ENCODE results near the gene CITED2.

- PRO-cap: no peak
These were observed 14.8 kb downstream of the TXLNB start for GRCh38 chr6:139276753-139277553.

GRCh38 chr6:139288435-139288948 lies 3.3 kb downstream of the TXLNB start:
- PRO-cap: no peak

DNA sequence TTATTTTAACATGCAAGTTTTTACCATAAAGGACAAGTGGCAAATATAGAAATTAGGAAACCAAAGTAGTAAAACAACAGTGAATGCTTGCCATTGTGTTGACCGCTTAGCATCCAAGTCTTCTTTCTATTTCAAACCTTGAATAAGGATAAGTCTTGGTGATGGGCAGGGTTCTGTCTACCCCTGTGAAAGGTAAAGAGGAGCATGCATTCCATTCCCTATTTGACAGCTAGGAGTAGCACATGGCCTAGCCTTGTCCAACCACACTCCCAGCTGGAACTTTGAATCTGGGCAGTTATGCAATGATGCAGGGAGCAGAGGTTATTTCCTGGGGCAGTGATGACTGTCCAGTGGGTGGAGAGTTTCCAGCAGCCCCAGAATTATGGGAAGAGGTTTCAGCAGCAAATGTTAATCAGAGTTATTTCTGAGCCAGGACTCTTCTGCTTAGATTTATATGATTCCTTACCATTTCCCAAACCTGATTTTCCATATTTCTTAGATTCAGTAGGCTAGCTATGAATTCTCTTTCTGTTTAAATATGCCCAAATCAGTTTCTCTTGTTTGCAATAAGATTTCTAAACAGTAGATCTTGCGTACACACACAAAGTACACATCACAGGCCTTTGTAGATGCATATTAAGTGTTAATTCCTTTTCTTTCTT lies 17.1 kb upstream of the TXLNB start:
- PRO-cap: no peak

- PRO-cap: no peak
These were observed 33.2 kb upstream of the TXLNB start for GRCh38 chr6:139325026-139325338.

GRCh38 chr6:139372636-139373668 lies 1.5 kb downstream of the CITED2 start:
- PRO-cap: no peak

GRCh38 chr6:139373962-139374714 lies at the start of gene CITED2:
Gene CITED2, minus strand, starts transcription at chr6:139374648.
- PRO-cap: bidirectional peak, plus-strand start at chr6:139374300, minus-strand start at chr6:139374158; bidirectional peak, plus-strand start at chr6:139374586, minus-strand start at chr6:139374648

- PRO-cap: no peak
These were observed 2.1 kb upstream of the CITED2 start for GRCh38 chr6:139376513-139377082.

DNA sequence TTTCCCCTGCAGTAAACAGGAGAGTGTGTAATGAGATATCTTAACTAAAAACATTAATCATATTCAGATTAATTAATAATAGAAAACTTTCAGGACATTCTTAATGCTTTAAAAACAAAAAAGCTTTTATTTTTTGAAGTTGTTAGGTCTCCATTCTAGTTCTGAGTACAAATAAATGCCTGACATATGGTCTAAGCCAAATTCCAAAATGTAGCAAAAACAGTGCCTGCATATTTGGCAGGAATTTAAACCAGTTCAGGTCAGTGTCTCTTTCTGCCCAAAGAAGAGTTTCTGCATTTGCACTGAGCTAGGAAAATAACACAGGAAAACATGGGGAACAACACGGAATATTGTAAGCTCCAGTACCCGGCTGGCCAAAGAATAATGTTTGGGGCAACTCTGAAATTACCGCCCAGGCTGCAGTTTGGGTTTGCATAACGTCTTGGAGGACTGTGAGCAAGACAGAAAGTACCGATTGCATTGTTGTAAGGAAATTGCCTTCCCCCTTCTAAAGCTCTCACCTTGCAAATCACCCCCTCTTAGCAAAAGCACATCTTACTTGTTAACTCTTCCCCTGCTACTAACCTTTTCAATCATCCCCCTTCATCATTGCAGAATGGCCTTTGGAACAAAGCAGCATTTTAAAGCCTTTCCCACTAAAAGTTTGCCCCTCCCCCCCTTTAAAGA lies 99.7 kb upstream of the CITED2 start:
- PRO-cap: no peak

GRCh38 chr6:139474839-139475047 lies 100.3 kb upstream of the CITED2 start:
- PRO-cap: no peak

- PRO-cap: no peak
These were observed 111.3 kb upstream of the CITED2 start for GRCh38 chr6:139485730-139486161.

DNA sequence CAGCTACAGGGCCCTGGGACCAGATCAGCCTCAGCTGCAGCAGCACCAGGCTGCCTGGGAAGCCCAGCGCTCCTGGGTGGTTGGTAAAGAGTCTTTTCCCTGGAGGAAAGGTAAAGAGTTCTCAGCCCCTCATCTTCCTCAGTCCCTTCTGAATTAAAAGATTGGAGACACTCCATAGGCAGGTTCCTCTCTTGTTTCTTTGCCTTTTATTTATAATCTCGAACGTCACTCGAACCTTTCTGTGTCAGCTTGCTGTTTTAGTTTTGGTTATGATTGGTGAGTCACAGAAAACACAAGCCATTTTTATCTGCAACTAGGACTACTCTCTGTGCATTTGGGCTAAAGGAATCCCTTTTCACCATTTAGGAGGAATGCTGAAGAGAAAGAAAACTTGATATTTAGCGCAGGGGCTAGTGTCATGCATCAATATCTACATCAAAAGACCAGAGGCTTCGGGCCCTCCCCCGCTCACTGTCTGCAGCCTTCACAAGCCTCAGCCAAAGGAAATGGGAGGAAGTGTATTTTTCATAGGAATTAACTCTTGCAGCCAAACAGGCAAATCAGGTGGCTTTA lies 507.7 kb upstream of the CITED2 start:
- PRO-cap: no peak

DNA sequence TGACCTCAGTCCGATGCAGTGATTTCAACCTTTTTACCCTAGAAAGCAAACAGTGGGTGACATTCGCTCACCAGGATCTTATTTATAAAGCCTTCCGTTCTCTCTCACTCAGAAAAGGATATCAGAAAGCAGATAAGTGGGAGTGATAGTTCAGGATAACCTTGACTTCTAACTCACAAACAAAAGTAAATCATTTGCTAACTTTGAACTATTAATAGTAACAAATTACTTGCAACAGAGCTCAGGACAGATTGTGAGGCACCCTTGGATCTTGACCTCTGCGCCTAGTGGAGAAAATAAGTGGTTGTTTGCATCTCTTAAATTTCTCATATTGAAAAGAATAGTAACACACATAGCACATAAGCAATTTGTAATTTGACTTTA lies 637.1 kb upstream of the CITED2 start:
- PRO-cap: no peak

DNA sequence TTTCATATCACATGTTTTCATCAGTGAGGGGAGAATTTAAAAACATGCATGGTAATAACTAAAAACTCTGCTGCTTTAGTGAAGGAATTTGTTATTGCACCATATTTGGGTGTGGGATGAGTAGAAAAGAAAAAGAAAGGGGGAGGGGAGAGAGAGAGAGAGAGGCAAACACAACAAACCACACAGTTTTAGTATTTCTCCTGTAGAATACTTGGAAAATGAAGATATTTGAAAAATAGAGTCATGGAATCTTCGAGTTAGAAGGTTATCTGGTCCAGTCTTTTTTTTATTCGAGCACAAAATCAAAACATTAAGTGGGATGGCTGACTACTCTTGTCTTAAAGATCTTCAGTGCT lies 687.7 kb upstream of the CITED2 start:
- PRO-cap: no peak

GRCh38 chr6:140388879-140389303 lies 1014.4 kb upstream of the CITED2 start:
- PRO-cap: no peak

DNA sequence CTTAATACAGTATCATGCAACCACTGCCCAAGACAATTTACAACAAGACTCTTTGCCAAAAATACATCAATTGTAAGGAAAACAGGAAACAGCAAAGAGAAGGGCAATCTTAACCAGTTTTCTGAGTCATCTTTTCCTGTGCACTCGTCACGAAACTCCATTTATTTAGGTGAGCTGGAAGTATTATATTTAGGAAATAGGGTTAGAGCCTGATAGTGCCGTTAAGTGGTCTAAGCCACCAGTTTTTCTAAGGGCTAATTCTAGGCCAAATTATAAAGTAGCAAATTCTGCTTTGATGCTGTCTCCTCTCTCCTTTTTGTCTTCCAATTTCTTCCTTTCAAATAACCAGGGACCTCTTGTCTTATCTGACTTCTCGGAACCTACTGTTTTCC lies 1197.8 kb upstream of the CITED2 start:
- PRO-cap: no peak

DNA sequence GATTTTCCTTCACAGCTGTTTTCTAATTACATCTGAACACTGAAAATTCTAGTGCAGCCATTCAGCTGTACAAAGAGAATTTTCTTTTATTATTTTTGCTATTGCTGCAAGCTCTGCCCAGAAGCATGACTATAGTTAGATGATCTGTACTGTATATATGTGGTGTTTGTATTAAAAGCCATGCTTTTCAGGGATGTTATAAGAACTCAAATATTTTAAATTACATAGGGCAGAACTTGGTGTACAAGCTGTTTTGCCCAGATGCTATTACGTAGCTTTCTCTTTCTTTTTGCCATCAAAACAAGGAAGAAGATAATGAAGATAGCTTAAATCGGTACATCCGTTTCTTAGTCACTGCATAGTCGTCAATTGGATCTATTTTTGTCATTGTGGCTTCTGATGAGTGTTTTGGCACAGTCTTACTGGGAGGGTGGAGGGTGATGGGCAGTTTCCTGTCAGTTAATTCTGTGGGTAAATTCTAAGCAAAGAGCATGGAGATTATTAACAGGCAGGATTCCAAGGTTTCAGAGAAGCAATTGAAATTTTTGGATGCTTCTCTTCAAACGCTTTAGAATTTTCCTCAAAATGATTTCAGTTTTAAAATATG lies 649.2 kb upstream of the GJE1 start:
- PRO-cap: no peak

DNA sequence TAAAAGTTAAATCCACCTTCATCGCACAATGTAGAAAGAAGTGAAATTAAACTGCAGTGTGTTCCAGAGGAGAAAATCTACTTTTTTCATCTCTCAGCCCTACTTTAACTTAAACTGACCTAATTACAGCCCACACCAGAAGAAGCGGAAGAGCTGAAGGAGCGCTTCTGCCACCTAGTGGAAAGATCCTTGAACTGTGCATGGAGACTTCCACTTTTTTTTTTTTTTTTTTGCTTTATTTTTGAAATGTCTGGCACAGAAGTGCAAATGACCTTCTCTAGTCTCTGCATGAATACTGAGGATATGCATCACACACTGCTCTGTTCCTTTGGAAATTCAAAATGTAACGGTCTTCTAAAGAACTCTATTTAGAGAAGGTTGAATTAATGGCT lies 569.9 kb upstream of the GJE1 start:
- PRO-cap: no peak

GRCh38 chr6:141745820-141746252 lies 386.9 kb upstream of the GJE1 start:
- PRO-cap: unidirectional peak, plus-strand start at chr6:141746025

DNA sequence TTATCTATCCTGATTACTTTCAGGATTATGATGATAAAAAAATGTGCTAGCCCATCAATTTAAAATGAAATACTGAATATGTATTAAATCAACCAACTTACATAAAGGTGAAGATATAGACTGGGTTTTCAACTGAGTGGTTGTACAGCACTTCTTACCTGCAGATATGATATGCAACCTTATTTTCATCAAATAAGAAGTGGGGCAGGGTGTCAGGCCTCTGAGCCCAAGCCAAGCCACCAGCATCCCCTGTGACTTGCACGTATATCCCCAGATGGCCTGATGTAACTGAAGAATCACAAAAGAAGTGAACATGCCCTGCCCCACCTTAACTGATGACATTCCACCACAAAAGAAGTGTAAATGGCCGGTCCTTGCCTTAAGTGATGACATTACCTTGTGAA lies 117.3 kb upstream of the GJE1 start:
- PRO-cap: bidirectional peak, plus-strand start outside the sequence, minus-strand start at position 268 of the sequence

GRCh38 chr6:142407714-142408478 lies 106.1 kb downstream of the ADGRG6 start:
- PRO-cap: no peak